ENCODE measurements around a stretch of chr10.

DNA sequence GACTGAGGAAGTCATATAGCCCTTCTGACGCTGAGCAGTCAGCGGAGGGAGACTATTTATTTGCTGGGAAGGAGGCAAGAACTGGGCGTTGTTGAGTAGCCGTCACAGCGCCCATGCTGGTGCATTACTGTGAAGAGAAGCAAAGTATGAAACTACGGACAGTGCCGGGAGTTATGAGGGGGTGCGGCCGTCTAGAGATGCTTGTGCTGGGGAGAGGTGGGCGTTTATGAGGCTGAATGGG, 48.5 kb upstream of the TCERG1L start:
- RAMPAGE, long total RNA: no peak
- RRBS, 2 experiments: no CpG with 5 or more reads among the region's 10 CpGs
CAGE:
- cytosol, long polyA minus RNA: no peak
- cytosol, long polyA plus RNA: no peak
- long polyA plus RNA: no peak
- nucleolus, long total RNA: no peak
- nucleus, long polyA plus RNA: no peak
- nucleus, long total RNA: no peak

- RAMPAGE, long total RNA: no peak
- RRBS, 2 experiments: no CpG with 5 or more reads among the region's 24 CpGs
CAGE:
- cytosol, long polyA minus RNA: no peak
- cytosol, long polyA plus RNA: no peak
- long polyA plus RNA: no peak
- nucleolus, long total RNA: no peak
- nucleus, long polyA plus RNA: no peak
- nucleus, long total RNA: no peak
Measured at GRCh38 chr10:131891218-131891902, 9.4 kb upstream of the PPP2R2D start.

- RAMPAGE, long total RNA: no peak
- RRBS, 2 experiments: no CpG with 5 or more reads among the region's 7 CpGs
CAGE:
- cytosol, long polyA minus RNA: no peak
- cytosol, long polyA plus RNA: no peak
- long polyA plus RNA: no peak
- nucleolus, long total RNA: no peak
- nucleus, long polyA plus RNA: no peak
- nucleus, long total RNA: no peak
Measured at GRCh38 chr10:131914539-131914837, 13.7 kb downstream of the PPP2R2D start.

DNA sequence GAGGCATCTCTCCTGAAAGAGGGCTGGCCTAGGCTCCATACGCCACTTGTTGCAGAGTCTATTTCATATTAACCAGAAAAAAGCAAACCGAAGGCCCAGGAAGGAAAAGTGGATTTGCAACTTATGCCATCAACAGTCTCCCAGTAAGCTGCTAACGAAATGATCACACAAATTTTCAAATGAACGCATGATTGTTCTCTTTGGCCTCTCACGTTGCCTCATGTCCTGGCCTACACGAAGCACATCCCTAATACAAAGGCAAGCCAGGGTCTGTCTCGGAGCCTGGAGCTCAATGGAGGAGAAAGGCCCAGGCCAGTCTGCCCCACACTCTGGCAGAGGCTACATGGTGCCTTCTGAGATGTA, 6.1 kb downstream of the BNIP3 start:
- RAMPAGE, long total RNA: no peak
- RRBS, 2 experiments: no CpG with 5 or more reads among the region's 7 CpGs
CAGE:
- cytosol, long polyA minus RNA: start-site peak on the minus strand centred at position 121 of the sequence, 8 bp wide, 19 reads
- cytosol, long polyA plus RNA: no peak
- long polyA plus RNA: no peak
- nucleolus, long total RNA: no peak
- nucleus, long polyA plus RNA: no peak
- nucleus, long total RNA: no peak

DNA sequence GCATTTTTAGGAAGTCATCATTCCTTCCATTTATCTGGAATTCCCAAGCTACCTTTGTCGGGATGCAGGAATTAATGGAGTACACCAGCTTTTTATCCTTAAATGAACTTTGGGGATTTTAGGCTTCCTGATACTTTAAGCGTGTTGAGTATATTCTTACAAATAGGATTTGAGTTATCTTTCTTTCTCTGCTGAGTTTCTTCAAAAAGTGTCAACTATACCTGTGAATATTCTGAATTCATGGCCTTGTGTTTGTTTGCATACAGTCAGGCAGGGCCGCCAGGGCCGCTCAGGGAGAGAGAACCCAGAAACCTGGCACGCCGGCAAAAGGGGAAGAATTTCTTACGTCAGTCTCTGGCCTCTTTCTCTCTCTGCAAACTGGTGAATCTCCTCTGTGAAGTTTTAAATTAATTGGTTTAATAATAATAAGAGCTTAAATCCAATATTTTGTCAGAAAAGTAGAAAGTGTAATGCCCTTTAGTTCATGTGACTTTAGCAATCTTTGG, 29.3 kb upstream of the BNIP3 start:
- RAMPAGE, long total RNA: no peak
- RRBS, 2 experiments: no CpG with 5 or more reads among the region's 7 CpGs
CAGE:
- cytosol, long polyA minus RNA: no peak
- cytosol, long polyA plus RNA: no peak
- long polyA plus RNA: no peak
- nucleolus, long total RNA: no peak
- nucleus, long polyA plus RNA: no peak
- nucleus, long total RNA: no peak

DNA sequence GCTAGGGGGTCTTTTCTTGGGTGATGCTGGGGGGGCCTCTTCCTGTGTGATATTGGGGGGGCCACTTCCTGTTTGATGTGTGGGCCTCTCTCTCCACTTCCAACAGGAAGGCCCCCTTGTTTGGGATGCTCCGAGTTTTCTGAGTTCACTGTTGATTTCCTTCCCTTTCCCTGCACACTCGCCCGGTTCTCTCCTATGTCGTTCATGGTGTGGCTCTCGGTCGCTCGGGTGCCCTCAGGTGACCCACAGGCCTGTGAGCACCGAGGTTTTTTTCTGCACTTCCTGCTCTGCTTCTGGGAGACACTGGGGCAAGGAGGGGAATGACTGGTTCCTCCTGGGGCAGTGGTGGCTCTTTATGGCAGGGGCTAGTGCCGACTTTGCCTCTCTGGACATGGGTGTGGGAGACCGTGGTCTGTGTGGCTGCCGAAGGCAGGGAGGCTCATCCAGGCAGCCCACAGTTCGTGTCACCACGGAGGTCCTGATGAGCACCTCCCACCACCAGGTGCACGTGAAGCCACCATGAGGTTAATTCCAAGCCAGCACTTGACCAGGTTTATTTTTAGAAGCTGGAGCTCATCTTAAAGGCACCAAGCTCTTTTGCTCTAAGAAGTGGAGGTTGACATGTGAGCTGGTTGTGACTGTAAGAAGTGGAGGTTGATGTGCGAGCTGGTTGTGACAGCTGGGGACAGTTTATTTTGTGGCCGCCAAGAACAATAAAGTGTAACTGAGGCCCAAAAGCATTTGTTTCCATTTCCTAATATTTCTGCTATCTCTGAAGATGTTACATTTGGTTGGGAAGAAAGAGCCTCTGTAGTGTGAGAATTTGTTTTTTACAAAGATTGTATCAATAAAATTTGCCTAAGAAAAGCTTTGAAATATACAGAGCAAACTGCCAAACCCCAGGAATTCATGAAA, 24.7 kb upstream of the DPYSL4 start:
- RAMPAGE, long total RNA: no peak
- RRBS, 2 experiments: no CpG with 5 or more reads among the region's 16 CpGs
CAGE:
- cytosol, long polyA minus RNA: no peak
- cytosol, long polyA plus RNA: no peak
- long polyA plus RNA: no peak
- nucleolus, long total RNA: no peak
- nucleus, long polyA plus RNA: no peak
- nucleus, long total RNA: no peak

- RAMPAGE, long total RNA: no peak
- RRBS, 2 experiments: no CpG with 5 or more reads among the region's 4 CpGs
CAGE:
- cytosol, long polyA minus RNA: no peak
- cytosol, long polyA plus RNA: no peak
- long polyA plus RNA: no peak
- nucleolus, long total RNA: no peak
- nucleus, long polyA plus RNA: no peak
- nucleus, long total RNA: no peak
Measured at GRCh38 chr10:132420284-132420443, 23.2 kb downstream of the PWWP2B start.

GRCh38 chr10:132466307-132466893, 69.4 kb downstream of the PWWP2B start:
- RAMPAGE, long total RNA: no peak
- RRBS, 2 experiments: 36 to 39% methylated on average over 8 to 10 of the region's 20 CpGs
CAGE:
- cytosol, long polyA minus RNA: no peak
- cytosol, long polyA plus RNA: no peak
- long polyA plus RNA: no peak
- nucleolus, long total RNA: no peak
- nucleus, long polyA plus RNA: no peak
- nucleus, long total RNA: no peak

DNA sequence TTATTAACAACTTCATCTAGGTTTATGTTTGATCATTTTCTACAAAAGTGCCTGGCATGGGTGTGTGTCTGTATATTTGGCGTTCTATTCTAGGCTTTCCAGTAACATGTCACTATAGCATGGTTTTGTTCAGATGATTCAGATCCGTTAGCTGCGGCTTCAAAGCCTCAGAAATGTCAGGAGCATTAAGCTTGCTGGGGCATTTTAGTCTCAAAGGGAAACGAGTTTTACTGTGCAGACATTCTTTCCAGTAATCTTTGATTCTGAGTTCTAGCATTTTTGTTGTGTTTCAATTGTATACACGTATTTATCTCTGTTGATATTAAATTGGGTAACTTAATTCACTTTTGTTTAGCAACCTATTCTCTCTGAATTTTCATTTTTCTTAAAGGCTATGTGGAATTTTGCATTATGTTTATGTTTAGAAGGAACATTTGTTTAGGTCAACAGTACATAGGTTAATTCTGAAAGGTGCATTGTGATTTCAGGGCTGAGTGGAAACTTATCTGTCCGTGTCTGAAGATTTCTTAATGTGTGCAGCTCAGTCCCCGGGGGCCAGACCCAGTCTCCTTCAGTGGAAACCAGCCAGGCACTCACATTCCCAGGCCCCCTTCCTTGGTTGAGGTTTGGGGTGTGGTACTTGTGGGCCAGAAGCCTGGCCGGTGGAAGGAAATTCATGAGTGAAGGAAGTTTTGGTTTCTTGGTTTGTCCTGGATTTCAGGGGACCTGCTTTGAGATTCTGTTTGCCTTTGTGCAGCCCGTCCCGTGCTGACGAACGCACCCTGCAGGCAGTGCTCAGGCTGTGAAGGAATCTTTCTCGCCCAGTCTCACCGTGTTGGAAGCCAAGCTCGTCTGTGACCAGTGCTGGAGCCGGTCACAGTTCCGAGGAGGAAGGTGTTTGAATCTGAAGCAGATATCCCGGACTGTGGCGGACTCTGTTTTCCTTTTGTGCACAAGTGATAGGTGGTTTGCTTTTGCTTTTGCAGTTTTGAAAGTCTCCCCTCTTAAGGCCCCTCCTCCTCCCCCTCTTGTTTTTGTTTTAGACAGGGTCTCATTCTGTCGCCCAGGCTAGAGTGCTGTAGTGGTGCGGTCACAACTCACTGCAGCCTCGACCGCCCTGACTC, 2.7 kb downstream of the INPP5A start:
- RAMPAGE, long total RNA: no peak
- RRBS, 2 experiments: 75% methylated on average over 1 of the region's 23 CpGs; no CpG with 5 or more reads in 1 of the 2 experiments
CAGE:
- cytosol, long polyA minus RNA: no peak
- cytosol, long polyA plus RNA: no peak
- long polyA plus RNA: no peak
- nucleolus, long total RNA: no peak
- nucleus, long polyA plus RNA: no peak
- nucleus, long total RNA: no peak

DNA sequence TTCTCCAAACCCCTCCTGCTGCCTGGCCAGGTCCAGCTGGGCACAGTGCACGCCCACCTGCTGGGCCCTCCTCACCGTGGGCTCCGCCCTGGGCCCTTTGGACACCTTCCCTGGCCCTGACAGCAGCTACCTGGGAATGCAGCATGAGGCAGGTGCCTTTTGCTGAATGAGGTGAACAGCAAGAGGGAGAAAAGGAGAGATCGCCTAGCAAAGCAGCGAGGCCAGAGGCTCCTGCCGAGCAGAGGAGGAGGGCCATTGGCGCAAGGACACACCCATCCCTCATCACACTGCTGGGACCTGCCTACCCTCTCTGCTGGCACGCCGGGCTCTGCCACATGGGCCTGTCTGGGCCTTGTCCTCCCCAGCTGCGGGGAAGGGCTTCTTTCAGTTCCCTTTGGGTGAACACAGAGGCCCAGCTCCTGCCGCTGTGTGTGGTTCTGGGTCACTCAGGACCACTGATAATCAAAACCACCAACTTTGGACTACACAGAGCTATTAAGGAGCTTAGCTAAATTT, 33.5 kb downstream of the INPP5A start:
- RAMPAGE, long total RNA: no peak
- RRBS, 2 experiments: no CpG with 5 or more reads among the region's 11 CpGs
CAGE:
- cytosol, long polyA minus RNA: no peak
- cytosol, long polyA plus RNA: no peak
- long polyA plus RNA: no peak
- nucleolus, long total RNA: no peak
- nucleus, long polyA plus RNA: no peak
- nucleus, long total RNA: no peak

GRCh38 chr10:132571555-132572333, 34.2 kb downstream of the INPP5A start:
- RAMPAGE, long total RNA: no peak
- RRBS, 2 experiments: 0 to 2% methylated on average over 2 of the region's 19 CpGs
CAGE:
- cytosol, long polyA minus RNA: no peak
- cytosol, long polyA plus RNA: no peak
- long polyA plus RNA: no peak
- nucleolus, long total RNA: start-site peak on the plus strand at chr10:132572001-132572262, 12 reads
- nucleus, long polyA plus RNA: no peak
- nucleus, long total RNA: no peak

DNA sequence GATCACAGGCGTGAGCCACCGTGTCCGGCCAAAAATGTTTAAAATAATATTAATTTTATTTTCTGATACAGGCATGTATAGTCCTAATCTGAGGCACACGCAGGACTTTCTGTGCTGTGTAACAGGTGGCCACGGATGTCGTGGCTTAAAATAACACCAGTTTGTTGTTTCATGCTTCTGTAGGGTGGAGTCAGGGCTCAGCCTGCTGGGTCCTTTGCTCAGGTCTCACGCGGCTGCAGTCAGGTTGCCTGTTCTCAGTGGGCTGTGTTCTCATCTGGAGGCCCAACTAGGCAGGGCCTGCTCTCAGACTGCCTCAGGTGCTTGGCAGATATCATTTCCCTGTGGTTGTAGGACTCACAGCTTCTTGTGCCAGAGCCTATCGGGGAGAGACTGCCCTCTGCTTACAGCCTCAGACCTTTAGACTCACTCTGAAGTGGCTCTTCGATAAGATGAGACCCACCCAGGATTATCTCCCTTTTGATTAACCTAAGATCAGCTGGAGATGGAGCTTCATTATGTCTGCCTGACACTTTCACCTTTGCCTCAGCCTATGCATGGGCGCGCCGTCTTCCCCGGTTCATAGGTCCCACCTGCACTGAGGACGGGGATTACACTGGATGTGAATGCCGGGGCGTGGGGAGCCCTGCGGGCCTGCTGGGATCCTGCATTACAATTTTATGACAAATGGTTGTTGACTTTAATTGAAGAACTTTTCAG, 55.2 kb downstream of the INPP5A start:
- RAMPAGE, long total RNA: no peak
- RRBS, 2 experiments: 75 to 93% methylated on average over 2 to 3 of the region's 18 CpGs
CAGE:
- cytosol, long polyA minus RNA: no peak
- cytosol, long polyA plus RNA: no peak
- long polyA plus RNA: no peak
- nucleolus, long total RNA: no peak
- nucleus, long polyA plus RNA: no peak
- nucleus, long total RNA: no peak

DNA sequence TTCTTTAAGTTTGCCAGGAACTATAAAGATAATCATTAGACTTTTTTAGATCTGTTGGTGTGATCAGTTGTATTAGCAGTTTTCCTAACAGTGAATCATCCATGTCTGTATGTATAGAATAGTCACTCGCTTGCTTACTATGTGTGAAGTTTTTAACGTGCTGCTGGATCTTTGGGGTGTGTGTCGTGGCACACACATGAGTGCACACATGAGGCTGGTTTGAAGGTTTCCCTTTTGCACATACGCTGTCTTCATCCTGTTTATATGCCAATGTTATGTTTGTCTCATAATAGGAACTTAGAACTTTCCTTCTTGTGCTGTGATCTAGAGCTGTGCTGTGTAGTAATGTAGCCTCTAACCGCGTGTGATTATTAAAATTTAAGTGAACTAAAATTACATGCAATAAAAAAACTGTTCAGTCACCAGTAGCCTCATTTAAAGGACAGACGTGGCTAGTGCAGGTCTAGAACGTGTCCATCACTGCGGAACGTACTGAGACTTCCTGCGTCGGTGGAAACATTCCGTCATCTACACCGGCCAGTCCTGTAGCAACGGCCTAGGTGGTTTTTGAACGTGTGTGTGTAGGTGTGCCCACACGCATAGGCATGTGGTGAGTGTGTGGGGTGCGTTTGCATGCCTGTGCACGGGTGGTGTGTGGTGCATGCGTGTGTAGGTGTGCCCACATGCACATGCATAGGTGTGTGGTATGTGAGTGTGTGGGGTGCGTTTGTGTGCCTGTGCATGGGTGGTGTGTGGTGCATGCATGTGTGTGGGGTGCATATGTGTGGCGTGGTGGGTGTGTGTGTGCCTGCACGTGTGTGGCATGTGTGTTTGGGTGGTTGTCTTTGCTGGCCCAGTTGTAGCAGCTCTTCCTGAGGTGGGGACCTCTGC, 56.5 kb downstream of the INPP5A start:
- RAMPAGE, long total RNA: no peak
- RRBS, 2 experiments: no CpG with 5 or more reads among the region's 23 CpGs
CAGE:
- cytosol, long polyA minus RNA: no peak
- cytosol, long polyA plus RNA: no peak
- long polyA plus RNA: no peak
- nucleolus, long total RNA: no peak
- nucleus, long polyA plus RNA: no peak
- nucleus, long total RNA: no peak

GRCh38 chr10:132631396-132632101, 94.0 kb downstream of the INPP5A start:
- RAMPAGE, long total RNA: no peak
- RRBS, 2 experiments: no CpG with 5 or more reads among the region's 23 CpGs
CAGE:
- cytosol, long polyA minus RNA: no peak
- cytosol, long polyA plus RNA: no peak
- long polyA plus RNA: no peak
- nucleolus, long total RNA: no peak
- nucleus, long polyA plus RNA: no peak
- nucleus, long total RNA: no peak

GRCh38 chr10:132684877-132685940, 100.7 kb downstream of the NKX6-2 start:
- RAMPAGE, long total RNA: no peak
- RRBS, 2 experiments: 75 to 91% methylated on average over 5 of the region's 36 CpGs
CAGE:
- cytosol, long polyA minus RNA: no peak
- cytosol, long polyA plus RNA: no peak
- long polyA plus RNA: no peak
- nucleolus, long total RNA: no peak
- nucleus, long polyA plus RNA: no peak
- nucleus, long total RNA: no peak

DNA sequence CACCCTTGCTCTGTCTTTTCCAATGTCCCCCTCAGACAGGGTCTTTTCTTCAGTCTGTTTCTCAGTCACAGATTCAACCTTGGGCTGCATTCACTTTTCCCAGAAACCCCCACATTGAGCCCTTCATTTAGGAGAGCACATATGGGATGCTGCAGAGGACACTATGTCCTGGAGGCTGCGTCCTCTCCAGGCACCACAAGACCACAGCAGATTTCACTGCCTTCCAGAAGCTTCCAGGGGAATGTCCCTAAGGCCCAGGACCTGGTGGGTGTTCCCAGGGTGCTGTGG, 57.0 kb upstream of the NKX6-2 start:
- RAMPAGE, long total RNA: no peak
- RRBS, 2 experiments: no CpG with 5 or more reads among the region's 1 CpG
CAGE:
- cytosol, long polyA minus RNA: no peak
- cytosol, long polyA plus RNA: no peak
- long polyA plus RNA: no peak
- nucleolus, long total RNA: no peak
- nucleus, long polyA plus RNA: no peak
- nucleus, long total RNA: no peak

- RAMPAGE, long total RNA: no peak
- RRBS, 2 experiments: no CpG with 5 or more reads among the region's 14 CpGs
CAGE:
- cytosol, long polyA minus RNA: no peak
- cytosol, long polyA plus RNA: no peak
- long polyA plus RNA: no peak
- nucleolus, long total RNA: no peak
- nucleus, long polyA plus RNA: no peak
- nucleus, long total RNA: no peak
Measured at GRCh38 chr10:132848413-132848755, 62.4 kb upstream of the NKX6-2 start.

DNA sequence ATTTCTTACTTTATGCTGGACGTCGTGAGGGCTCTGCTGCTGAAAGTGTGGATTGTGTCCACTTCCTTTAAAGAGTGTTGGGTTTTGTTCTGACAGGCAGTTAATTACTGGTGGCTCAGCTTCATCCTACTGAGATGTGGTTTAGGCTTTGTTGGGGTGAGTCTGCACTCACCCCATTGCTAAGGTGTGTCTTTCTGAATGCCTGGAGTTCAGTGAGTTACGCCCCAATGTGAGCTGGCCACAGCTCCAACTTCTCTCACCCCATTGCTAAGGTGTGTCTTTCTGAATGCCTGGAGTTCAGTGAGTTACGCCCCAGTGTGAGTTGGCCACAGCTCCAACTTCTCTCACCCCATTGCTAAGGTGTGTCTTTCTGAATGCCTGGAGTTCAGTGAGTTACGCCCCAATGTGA, 39.7 kb downstream of the CFAP46 start:
- RAMPAGE, long total RNA: no peak
- RRBS, 2 experiments: no CpG with 5 or more reads among the region's 5 CpGs
CAGE:
- cytosol, long polyA minus RNA: no peak
- cytosol, long polyA plus RNA: no peak
- long polyA plus RNA: no peak
- nucleolus, long total RNA: no peak
- nucleus, long polyA plus RNA: no peak
- nucleus, long total RNA: no peak

- RAMPAGE, long total RNA: no peak
- RRBS, 2 experiments: no CpG with 5 or more reads among the region's 39 CpGs
CAGE:
- cytosol, long polyA minus RNA: no peak
- cytosol, long polyA plus RNA: no peak
- long polyA plus RNA: no peak
- nucleolus, long total RNA: no peak
- nucleus, long polyA plus RNA: no peak
- nucleus, long total RNA: no peak
Measured at GRCh38 chr10:133009017-133010131, 67.0 kb upstream of the CFAP46 start.

DNA sequence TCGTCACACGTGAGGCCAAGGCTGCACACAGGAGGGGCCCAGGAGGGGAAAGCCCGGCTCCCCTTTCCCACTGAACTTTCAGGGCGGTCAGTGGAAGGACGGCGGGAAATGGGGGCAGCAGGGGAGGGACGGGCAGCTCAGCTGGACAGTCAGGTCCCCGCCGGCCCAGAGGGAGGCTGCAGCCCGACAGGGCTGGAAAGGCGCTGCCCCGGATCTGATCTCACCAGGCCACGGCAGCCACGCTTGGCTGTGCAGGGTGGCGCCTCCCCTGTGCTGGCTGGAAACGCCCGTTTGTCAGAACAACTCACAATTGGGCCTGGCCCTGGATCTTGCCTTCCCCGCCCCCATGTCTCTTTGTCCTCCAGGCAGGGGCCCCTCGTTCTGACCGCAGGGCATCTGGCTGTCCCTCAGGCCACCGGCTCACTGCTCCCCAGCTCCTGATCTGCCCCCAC, 43.2 kb upstream of the ADGRA1 start:
- RAMPAGE, long total RNA: no peak
- RRBS, 2 experiments: 19 to 36% methylated on average over 7 to 9 of the region's 21 CpGs
CAGE:
- cytosol, long polyA minus RNA: no peak
- cytosol, long polyA plus RNA: no peak
- long polyA plus RNA: no peak
- nucleolus, long total RNA: no peak
- nucleus, long polyA plus RNA: no peak
- nucleus, long total RNA: no peak

Measured in GM12878 (cell line).